Endometrial microvascular endothelial cells (primary cell): ENCODE data around the gene SELENOP.

DNA sequence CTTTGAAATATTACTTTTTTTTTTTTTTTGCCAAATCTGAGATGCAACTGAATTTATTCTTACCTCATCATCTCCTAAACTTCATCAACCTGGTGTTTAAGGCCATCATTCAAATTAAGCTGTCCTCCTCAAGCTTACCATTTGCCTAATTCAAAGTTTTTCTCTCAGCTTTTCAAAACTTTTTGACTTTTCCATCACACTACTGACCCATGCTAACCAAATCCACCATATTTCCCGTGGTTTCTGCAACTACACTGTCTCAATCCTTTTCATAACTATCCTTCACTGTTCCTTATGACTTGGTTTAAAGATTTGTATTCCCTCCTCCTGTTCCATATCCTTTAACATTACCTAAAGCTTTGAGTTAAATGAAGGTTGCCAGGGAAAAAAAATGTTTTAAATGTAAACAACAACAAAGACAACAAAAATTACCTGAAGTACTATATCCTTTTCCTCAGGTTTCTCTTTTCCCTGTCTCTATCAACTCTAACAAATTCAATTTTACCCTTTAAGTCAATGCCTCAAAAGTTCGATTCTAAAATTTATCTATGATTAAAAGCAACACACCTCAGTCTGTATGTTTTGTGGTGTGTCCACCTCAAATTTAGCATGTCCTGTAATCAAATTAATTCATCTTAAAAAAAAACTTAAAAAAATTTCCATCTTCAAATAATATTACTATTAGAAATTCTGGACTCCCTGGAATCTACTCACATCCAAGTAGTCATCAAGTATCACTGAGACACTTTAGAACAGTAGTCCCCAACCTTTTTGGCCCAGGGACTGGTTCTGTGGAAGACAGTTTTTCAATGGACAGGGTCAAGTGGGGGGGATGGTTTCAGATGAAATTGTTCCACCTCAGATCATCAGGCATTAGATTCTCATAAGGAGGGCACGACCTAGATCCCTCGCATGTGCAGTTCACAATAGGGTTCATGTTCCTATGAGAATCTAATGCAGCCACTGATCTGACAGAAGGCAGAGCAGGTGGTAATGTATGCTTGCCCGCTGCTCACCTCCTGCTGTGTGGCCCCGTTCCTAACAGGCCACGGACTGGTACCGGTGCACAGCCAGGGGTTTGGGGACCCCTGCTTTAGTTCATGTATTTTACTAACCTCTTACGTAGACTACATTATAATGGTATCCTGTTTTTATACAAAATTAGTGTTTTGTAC lies 27.4 kb downstream of the RICTOR start:
- RAMPAGE, long total RNA, result no peak

DNA sequence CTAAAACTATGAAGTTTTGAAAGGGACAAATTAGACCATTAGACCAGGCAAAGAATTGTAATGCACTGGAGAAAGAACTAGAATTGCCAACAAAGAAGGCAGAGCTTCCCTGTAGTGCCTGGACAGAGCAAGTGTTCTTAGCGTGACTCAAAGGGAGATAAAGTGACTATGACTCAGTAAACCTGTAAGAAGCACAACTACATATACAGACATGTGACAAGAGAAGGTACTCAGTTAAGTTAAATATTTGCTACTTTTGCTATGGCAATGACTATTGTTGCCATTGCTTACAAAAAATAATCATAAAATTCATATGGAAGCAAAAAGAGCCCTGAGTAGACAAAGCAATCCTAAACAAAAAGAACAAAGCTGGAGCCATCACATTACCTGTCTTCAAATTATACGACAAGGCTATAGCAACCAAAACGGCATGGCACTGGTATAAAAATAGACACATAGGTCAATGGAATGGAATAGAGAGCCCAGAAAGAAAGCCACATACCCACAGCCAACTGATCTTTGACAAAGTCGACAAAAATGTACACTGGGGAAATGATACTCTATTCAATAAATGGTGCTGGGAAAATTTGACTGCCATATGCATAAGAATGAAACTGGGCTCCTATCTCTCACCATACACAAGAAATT lies 54.4 kb downstream of the FYB1 start:
- RAMPAGE, long total RNA, result no peak

GRCh38 chr5:39177607-39178130 lies 41.7 kb downstream of the FYB1 start:
- RAMPAGE, long total RNA, result no peak

DNA sequence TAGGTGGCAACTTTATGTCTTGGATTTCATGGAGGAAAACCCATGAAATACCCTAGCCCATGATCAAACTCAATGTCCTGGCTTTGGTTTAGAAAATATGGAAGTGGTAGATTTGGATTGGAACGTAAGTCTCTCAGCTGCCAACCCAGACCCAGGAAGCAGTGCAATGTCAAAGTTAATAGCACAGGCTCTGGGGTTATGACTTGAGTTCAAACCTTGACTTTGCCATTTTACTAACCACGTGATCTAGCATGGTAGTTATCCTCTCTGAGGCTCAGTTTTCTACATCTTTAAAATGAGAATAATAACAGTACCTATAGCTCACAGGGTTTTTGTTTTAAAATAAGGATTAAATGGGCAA lies 13.8 kb downstream of the FYB1 start:
- RAMPAGE, long total RNA, result no peak

DNA sequence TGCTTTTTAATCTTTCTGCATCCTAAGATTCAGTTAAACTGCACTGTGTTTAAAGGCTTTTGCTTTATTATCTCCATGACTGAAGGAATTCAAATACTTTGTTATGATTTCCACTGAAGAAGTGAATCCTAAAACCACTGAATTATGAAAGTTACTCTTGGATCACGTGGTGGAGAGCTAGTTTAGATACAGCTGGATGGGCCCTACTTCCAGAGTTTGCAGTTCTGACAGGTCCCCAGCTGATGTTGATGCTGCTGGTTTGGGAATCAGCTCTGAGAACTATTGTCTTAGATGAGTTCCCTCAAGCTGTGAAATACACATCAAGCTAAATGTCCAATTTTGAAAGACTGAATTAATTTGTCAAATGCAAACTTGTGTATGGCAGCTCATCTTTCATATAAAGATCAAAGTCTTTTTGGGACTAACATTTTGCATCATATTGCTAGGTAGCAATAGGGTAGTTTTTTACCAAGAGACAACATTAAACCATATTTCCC lies 4.9 kb downstream of the DAB2 start:
- RAMPAGE, long total RNA, result no peak

- RAMPAGE, long total RNA, result no peak
These were observed 103.1 kb upstream of the DAB2 start for GRCh38 chr5:39527967-39528219.

GRCh38 chr5:40409340-40409933 lies 270.3 kb upstream of the PTGER4 start:
- RAMPAGE, long total RNA, result no peak

DNA sequence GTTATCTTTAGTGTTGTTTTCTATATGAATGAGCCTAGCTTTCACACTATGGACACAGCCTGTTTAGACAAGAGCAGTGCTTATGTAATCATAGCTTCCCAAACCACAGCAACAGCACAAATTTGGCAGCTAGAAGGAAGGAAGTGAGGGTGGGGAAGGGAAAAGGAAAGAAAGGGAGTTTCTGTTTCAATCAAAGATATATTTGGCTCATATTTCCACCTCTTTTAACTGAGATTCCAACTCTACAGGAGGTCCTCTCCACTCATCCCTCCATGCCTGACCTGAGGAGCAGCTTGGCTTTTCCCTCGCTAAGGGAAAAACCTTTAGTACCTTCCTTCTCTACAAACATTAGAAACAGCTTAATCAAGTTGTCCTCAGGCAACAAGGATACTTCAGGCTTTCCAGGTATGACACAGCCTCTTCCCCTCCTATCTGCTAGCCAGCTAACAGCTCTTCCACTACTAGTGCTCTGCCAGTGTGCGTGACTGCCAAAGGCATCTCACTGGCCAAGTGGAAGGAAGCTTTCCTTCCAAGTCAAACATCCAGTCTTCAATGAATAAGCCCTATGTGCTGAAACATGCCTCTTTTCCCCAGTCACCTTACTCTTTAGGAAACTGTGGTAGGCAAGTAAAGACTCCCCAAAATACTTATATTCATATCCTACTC lies 268.6 kb upstream of the PTGER4 start:
- RAMPAGE, long total RNA, result no peak

DNA sequence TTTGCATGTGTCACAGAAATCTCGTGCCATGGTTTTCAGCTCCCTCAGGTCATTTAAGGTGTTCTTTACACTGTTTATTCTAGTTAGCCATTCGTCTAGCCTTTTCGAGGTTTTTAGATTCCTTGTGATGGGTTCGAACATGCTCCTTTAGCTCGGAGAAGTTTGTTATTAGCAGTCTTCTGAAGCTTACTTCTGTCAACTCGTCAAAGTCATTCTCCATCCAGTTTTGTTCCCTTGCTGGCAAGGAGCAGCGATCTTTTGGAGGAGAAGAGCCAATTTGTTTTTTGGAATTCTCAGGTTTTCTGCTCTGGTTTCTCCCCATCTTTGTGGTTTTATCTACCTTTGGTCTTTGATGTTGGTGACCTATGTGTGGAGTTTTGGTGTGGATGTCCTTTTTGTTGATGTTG lies 113.5 kb upstream of the PTGER4 start:
- RAMPAGE, long total RNA, result no peak

GRCh38 chr5:40832367-40832931 lies 2.6 kb downstream of the RPL37 start:
- RAMPAGE, long total RNA, result no peak

DNA sequence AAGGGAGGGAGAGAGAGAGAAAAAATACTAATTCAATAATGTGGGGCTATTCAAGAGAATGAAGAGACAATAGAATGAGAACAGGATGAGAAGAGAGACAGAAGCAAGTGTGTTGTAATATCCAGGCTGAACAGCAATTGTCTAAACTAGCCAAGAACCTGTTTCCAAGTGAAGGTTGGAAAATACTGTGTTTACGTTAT lies 27.4 kb downstream of the C7 start:
- RAMPAGE, long total RNA, result no peak

- RAMPAGE, long total RNA, result no peak
These were observed 1.1 kb downstream of the OXCT1 start for GRCh38 chr5:41869081-41869541.

DNA sequence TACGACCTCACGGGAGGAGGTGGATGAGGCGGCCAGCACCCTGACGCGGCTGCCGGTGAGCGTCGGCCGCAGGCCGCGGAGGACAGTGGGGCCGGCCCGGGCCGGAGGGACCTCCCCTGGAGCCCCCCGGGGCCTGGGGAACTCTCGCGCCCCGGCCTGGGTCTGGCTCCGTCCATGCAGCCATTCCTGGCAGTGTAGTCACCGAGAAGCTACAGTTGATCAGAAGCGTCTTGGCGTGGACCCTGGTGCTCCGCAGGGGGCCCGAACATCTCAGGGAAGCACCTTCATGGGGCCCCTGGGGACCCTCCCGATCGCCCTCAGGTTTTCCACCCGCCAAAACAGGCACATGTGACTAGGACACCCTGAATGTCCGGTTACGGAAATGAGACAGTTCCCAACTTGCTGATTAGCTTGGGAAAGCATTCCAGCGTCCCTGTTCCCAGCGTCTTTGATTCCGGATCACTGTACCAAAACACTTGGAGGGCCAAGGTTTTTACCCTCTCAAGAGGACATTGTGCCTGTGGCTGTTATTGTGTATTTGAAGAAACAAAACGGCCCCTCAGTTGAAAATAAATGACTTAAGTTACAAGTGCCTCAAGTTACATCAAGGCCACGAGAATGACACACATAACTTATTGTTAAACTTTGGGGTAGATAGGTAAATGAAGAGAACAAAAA lies 502 bp downstream of the FBXO4 start:
- RAMPAGE, long total RNA, result no peak

DNA sequence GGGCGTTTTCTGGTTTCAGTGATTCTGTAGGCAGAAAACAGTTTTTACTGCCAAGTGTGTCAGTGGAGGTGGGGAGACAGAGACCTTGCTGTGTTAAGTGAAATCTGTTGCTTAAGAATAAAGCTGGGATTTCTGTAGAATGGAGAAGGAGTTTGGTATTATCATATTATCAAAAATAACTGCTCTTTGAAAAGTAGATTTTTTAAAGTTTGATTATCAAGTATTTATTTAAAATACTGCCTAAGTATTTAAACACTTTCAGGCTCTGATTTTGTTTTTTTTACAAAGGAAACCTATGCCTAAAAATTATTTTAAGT lies 69.9 kb downstream of the GHR start:
- RAMPAGE, long total RNA, result no peak

- RAMPAGE, long total RNA, result no peak
These were observed 158.3 kb upstream of the CCDC152 start for GRCh38 chr5:42598196-42598799.

GRCh38 chr5:42626783-42626982 lies 129.9 kb upstream of the CCDC152 start:
- RAMPAGE, long total RNA, result no peak

GRCh38 chr5:42811739-42812568 lies at the start of gene SELENOP:
Gene SELENOP, minus strand, starts transcription at chr5:42811892.
- RAMPAGE, long total RNA, result no peak

- RAMPAGE, long total RNA, result no peak
These were observed 1.9 kb upstream of the SELENOP start for GRCh38 chr5:42813414-42814089.

DNA sequence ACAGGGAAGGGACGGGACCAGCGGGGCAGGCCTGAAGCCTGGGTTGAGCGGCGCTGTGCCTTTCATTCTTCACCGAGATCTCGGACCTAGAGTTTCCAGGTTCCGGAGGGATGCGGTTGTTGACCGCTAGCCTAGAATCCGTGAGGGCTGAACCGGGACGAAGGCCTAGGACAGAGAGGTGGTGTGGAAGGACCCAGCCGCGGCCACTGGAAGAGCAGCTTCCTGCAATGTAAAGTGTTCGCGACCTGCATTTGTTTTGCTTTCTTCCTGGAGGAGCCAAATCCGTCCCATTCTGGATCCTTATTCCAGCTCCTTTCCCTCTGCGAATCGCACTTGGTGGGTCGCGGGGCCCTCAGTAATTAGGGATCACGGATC lies 48.7 kb downstream of the ANXA2R start:
- RAMPAGE, long total RNA, result no peak

DNA sequence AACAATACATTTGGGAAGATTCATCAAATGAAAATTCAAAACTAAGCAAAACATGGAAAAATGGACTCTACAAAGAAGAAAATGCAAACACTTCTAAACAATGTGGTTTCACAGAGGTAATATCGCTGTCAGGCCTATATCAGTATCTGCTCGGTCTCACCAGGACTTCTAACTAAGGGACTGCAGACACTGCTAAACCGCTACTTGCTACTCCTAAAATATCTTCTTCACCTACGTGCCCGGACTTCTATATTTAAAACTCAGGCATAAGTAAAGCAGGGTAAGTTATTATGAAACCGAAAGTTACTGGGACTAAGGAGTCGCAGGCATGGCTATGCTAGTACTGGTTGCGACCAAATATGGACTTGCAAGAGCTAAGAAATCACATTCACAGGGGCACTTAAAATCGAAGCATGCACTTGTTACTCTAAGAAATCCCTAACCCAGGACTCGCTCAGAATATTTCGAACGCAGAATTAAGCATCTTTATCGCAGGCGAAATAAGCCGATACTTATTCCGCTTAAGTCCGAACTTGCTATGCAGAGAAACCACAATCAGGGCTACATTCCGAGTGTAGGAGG lies 2.2 kb downstream of the ANXA2R start:
- RAMPAGE, long total RNA, result no peak